Neural cell (in vitro differentiated cells): ENCODE measurements around the genes DACT1 and CCDC175.

DNA sequence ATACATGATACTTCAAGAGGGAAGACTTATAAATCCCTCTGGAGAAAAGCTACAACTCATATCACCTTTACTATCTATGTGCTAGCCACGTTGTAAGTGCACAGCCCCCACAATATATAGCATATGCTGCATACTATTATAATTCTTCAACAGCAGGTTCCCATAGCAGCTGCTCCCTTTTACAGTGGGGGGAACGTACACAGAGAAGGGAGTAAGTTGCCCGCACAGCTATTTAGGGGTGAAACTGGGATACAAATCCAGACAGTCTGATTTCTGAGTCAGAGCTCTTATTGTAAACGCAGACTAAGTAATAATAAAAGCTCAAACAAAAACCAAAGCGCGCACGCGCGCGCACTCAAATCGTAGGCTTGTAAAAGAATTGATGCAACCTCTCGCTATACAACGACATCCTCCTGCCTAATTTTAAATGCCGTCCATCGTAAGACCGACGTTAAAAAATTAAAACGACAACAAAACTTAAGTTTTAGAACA lies 822 bp upstream of the DACT1 start:
- RAMPAGE, long total RNA: no peak

DNA sequence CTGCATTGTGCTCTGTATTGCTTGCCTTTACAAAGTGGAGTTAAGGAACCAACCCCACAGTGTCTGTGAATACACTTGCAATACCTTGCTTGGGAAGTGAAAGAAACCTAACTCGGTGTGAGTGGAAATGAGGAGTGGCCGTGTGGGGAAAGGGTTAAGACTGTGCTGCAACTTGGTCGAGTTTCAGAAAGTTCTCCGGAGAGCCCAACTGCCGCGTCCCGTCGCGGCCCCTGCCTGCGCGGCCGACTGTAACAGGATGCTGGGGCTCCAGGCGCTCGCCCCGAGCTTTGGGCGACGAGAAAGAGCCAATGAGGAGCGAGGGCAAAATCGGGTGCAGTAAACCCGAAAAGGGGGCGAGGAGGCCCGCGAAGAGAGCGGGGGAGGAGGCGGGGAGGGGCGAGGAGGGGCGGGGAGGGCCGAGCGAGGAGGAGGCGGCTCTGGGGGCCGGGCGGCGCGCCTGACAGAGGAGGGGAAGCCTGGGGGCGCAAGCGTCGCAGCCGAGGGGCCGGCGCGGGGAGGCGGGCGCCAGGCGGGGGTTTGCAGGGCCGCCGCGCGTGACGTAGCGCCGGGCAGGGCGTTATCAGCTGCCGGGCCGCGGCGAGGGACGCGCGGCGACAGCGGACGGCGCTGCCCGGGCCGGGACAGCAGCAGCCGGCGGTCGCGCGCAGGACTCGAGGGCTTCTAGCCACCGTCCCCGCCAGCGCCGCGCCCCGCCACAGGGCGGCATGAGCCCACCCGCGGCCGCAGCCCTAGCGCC lies at the start of gene DACT1:
Gene DACT1, plus strand, starts transcription at position 577 of the 757 bp plus-strand sequence.
- RAMPAGE, long total RNA: no peak

GRCh38 chr14:58639509-58640194 lies 1.9 kb downstream of the DACT1 start:
- RAMPAGE, long total RNA: no peak

- RAMPAGE, long total RNA: no peak
Observed at GRCh38 chr14:58660019-58660414, 22.3 kb downstream of the DACT1 start.

GRCh38 chr14:59187682-59188047 lies 802 bp upstream of the DAAM1 start:
- RAMPAGE, long total RNA: no peak

DNA sequence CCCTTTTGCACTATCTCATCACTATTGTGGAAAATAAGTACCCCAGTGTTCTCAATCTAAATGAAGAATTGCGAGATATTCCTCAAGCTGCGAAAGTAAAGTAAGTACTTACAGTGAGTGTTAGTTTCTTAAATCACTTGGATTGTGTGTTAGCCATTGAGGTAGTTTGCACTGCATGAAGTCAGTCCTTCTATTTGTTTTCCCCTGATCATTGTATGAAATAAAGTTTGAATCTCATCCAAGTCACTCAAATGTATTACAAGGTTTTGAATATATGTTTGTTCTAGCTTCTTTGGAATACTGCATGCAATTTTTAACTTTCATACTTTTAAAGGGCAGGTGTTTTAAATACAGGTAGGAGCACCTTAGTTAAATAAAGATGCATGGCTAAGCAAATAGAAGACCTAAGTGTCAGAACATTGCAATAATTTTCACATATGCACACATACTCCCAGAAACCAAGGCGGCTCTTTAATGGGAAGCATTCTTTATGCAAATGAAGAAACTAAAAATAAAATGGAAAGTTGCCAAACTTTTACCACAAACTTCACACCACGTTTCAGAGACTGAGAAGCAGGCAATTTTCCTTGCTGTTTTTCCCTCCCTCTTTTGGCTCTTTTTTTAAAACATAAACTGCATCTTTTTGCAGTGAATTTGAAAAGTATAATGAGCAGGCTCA lies 105.6 kb downstream of the GPR135 start:
- RAMPAGE, long total RNA: no peak

- RAMPAGE, long total RNA: no peak
Observed at GRCh38 chr14:59482588-59483300, 1.5 kb downstream of the L3HYPDH start.

DNA sequence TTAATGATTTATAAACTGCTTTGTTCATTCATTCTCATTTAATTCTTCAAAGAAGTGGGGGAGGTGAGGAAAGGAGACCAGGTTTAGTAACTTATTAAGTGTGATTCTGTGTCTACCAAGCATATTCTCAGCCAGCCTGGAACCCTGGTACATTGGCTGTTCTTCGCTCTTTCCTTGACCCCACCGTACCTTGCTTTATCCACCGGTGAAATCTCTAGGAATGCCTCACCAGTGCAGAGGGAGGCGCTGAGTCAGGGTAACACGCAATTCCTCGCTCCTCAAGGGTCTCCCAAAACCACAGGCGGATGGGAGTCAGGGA lies 948 bp downstream of the L3HYPDH start:
- RAMPAGE, long total RNA: no peak

DNA sequence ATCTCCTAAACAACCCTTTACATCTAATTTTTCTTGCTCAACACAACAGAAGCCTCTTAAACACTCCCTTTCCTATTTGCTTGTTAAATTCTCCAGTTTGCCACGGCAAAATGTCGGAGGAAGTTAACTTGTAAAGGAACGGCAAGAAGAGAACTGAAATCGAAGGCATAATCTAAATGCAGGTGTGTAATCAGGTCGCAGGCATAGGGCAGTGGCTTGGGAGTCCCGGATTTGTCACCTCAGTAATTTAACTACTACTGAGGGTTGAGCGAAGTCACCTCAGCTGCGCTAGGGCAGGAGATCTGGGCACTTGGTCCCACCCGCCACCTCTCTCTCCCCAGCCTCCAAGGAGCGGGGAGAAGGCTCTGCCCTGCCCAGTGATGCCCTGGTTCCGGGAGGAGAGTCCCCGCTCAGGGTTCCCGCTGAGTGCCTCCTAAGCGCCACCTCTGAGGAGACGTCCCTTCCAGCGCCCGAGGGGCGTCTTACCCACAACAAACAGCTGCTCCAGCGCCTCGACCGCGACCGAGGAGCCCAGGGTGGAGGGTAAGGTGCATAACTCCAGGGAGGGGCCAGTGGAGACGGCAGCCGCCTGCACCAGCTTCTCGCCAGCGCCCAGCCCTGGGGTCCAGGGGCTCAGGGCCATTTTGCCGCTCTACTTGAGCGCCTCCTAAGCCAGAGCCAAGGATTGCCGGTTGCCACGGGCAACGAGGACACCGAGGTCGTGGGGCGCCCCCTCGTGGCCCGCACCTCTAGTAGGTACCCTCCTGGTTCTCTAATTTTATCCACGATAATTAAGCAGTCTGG lies at the start of gene CCDC175:
Gene CCDC175, minus strand, starts transcription at position 680 of the 804 bp plus-strand sequence.
- RAMPAGE, long total RNA: no peak

DNA sequence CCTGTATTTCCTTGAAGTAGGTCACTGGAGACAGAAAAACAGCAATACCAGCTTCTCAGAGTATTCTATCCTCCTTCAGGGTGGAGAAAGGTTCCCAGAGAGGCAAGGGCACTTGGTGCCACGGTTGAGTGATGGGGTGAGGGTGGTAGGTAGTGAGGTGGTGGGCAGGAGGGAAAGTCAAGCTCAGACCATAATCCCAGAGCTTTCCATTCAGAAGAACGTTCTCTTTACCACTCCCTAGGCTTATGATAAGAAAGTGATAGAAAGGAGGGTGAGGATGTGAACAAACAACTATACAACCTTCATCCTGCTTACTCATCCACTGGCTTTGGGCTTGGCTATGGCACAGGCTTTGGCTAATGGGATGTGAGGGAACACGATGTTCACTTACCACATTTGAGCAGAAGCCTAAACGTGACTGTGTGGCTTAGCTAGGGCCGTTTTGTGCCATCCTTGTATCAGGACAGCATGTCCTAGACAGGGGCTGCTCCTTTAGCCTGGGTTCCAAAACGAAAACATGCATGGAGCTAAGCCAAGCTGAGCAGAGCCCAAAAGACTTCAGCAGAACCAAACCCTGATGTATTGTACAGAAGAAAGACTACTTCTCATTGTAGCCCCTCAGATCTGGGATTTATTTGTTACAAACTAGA lies 118.5 kb upstream of the CCDC175 start:
- RAMPAGE, long total RNA: no peak

GRCh38 chr14:60127577-60128312 lies 36.0 kb downstream of the PCNX4 start:
- RAMPAGE, long total RNA: no peak

GRCh38 chr14:60330861-60331549 lies 82.0 kb downstream of the PPM1A start:
- RAMPAGE, long total RNA: no peak

DNA sequence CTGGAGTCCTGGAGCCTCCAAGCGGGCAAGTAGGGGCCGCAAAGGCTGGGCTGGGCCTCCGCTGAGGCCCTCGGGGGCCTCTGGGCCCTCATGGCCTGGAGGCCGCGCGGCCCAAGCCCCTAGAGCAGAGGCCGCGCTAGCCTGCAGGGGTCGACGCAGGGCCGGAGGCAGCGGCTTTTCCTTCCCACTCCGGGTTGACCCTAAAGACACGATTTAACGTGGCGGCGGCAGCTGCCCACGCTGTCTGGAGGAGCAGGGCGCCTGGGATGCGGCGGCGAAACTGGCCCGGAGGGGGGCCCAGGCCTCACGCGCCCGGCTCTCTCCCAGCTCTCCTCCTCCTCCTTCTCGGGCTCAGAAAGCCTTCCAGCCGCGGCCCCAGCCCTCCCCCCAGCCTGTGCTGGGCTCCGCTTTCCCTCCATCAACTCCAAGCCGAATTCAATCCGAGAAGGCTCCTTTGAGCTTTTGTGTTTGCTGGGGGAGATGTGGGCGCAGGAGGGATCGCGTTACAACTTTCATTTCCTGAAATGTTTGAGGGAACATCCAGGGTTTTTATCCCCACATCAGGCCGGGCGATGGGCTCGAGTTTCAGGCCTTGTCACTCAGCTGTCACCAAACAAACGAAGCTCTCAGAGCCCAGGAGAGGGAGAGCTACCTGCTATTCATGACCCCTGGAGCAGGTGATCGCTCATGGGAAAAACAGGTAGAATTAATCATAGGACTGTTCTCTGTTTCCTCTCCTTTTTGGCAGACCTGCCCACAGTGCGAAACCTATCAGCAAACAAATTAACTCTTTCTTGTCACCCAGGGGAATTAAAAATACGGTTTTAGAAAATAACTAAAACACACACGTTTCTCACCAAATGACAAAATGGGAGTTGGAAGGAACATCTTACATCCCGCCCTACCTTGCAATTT lies 11.4 kb downstream of the SIX1 start:
- RAMPAGE, long total RNA: no peak

DNA sequence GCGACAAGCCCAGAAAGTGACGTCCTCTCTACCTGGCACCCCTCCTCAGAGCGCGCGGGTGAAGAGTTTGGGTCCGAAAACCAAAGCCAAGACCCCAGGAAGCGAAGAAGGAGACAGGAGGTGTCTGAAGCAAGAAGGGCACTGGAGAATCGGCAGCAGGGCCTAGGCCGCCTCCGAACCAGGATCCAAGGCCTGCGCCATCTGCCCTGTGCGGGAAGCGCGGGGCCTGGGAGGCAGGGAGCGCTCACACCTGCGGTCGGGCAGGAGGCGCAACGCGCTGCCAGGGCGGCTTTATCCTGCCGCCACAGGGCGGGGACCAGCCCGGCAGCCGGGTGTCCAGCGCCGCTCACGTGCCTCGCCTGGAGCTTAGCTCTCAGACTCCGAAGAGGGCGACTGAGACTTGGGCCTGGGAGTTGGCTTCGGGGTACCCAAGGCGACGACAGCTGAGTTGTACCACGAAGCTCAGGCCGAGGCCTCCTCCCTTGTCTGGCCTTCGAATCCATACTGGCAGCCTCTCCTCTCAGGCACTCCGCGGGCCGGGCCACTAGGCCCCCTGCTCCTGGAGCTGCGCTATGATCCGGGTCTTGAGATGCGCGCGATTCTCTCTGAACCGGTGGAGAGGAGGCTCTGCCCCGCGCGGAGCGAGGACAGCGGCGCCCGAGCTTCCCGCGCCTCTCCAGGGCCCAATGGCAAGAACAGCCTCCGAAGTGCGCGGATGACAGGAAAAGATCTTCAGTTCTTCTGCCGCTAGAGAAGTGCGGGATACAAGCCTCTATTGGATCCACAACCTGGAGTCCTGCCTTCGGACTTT lies 7.0 kb downstream of the SIX1 start:
- RAMPAGE, long total RNA: no peak

GRCh38 chr14:60905832-60906532 lies 74.9 kb downstream of the TRMT5 start:
- RAMPAGE, long total RNA: no peak

- RAMPAGE, long total RNA: no peak
Observed at GRCh38 chr14:61080312-61081151, 99.5 kb downstream of the SLC38A6 start.

DNA sequence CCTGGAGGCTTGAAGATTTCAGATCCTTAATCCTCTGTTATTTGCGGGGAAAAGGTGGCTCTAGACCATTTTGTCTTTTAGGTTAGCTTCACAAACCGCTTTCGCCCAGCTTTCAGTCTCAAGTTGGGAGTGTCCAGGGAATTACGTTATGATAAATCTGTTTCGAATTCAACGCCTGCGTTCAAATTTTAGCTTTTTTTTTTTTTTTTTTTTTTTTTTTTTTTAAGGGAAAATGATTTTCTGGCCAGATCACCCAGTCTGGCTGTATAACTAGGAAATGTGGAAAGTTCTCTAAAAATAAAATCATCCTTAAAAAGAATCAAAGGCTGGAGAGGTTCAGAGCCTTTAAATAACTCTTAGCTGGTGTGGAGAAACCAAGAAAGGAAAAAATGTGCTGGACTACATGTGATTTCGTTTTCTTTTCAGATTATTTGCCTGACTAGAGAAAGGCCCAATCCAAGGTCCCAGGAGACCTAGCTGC lies 580 bp upstream of the TMEM30B start:
- RAMPAGE, long total RNA: no peak

DNA sequence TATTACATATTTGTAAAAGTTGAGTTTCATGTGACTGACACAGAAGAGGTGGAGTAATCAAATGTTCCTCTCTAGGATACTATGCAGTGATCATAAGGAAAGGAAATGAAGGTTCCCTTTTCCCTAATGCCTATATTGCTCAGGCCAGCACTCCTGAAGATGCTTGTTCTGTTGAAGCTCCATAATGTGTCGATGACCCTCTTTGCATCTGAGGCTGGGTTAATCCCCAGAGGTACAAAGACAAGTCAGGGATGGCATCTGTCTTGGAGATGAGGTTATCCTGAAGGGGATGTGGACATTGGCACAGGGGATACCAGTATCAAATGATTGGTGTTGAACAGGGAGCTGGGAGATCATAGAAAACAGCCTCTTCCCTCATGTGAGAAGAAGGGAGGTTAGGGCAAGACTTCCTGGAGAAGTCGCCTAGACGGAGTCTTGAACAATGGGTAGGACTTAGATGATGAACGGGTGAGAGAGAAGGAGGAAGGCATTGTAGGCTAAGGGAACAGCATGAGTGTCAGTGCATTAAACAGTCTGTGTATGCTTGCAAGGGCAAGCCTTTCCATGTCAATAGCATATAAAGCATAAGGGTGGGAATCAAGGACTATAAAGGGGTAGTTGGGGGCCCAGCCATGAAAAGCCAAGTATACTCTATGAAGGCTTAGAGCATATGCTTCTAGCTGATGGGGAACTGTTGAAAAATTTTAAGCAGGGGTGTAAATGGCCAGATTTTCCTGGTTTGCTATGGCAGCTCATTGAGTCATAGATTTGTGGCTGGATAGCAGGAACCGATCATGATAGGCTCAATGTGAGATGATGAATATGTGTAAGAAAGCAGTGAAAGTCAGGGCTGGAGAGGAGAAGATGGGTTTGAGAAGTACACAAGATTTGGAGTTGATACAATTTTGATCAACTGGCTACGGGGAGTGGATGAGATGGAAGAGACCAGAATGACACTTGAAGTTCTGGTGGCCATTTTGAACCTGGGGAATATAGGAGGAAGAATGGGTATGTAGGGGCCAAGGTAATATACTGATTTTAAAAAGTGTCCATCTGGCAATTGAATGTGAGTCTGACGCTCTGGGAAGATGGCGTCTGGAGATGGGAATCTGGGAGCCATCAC lies 41.5 kb downstream of the PRKCH start:
- RAMPAGE, long total RNA: no peak

GRCh38 chr14:61386128-61386594 lies 64.8 kb downstream of the PRKCH start:
- RAMPAGE, long total RNA: no peak

DNA sequence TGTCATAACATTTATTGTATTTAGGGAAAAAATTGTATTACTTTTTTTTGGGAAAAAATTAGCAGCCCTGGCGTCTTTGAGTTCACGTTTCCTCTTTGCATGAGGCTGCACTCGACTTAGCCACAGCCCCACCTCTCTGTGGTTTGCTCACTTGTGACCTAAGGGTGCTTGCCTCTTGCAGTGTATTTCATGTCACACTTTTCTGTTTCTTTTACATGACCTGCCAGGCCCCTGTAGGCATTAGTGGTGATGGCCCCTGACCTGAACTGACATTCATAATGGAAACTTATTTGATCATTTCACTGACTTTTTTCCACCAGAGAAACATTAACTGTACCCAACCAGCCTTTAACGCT lies 122.8 kb downstream of the PRKCH start:
- RAMPAGE, long total RNA: no peak